HT1080 (cell line): ENCODE results near the gene ZNF783.

DNA sequence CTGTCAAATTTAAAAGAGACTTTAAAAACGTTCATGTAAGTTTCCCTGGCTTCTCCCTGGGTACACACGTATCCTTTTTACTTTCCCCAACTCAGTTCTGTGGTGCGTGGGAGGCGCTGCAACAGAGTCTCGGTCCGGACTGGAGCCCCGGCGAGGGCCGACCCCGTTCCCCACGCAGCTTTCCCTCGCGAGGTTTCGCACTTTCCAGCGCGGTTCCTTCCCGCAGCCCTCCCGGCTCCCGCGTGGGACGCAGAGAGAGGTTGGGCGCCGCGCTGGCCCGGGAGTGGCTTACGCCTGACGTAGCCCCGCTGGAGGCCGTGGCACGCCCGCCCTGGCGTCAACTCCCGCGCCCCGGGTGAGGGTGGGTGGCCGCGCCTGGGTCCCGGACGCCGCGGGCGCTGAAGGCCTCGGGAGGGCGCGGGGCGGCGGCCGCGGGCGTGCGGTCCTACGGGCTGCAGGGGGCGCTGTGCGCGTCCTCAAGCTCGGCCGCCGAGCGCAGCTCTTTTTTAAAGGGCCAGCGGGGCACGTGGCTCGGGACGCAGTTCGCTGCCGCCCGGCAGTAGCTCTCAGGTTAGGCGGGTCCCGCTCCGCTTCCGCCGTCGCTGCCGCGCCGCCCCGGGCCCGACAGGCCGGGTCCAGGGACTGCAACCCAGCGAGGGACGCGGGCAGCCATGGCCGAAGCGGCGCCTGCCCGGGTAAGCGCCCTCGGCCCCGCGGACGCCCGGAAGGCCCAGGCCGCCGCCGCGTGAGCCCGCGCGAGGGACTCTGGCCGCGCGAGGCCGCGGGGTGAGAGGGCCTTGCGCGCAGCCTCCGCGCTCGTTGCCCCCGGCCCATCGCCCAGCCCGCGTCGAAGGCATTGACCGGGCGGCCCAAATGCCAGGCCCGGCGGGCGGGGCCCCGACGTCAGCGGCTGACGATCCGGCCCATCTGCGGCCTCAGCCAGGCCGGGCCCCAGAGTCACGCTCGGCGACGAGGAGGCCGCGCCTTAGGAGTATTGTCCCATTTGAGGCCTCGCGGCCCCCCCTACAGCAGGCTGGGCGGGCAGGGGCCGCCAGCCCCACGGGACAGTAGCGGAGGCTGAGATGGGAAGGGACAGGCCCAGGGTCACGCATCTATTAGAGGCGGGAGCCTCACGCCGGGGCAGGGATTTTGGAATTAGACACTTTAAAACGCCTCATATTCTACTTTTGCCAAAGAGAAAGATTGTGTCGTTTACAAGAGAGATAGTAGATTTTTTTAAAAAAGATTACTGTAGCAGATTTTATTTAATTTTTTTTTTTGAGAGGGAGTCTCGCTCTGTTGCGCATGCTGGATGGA, at the start of gene ZNF783:
Gene ZNF783, plus strand, starts transcription at position 534 of the 1,317 bp plus-strand sequence.
RAMPAGE:
- cytosol, long total RNA, result no peak
- long total RNA, result no peak
- nucleus, long total RNA, result no peak

DNA sequence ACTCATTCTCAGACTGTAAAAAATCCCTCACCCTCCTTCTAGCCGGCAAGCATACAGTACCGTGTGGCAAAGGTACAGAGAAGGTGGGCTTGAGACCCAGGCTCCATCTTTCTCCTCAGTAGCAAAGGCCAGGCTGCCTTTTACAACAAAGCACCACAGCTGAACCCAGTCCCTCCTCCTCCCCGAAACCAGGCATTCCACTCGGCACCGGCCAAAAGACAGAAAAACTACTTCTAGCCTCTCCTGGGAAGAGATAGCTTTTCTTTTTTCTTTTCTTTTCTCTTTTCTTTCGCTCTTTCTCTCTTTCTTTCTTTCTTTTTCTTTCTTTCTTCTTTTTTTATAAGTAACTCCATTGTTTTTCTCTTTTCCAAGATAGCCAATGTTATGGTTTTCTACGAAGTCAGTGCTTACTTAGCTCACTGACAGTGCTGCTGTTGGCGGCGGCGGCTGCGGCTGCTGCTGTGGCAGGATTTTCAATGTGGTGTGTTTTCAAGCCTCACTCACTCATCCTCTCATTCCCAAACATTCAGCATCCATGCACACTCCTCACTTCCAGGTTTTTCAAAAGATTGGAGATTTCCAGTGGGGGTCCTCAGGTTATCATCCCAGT, 59.4 kb downstream of the ZNF783 start:
RAMPAGE:
- cytosol, long total RNA, result no peak
- long total RNA, result no peak
- nucleus, long total RNA, result no peak

RAMPAGE:
- cytosol, long total RNA, result no peak
- long total RNA, result no peak
- nucleus, long total RNA, result no peak
These were observed 45.7 kb downstream of the ZNF777 start for GRCh38 chr7:149414707-149416098.

DNA sequence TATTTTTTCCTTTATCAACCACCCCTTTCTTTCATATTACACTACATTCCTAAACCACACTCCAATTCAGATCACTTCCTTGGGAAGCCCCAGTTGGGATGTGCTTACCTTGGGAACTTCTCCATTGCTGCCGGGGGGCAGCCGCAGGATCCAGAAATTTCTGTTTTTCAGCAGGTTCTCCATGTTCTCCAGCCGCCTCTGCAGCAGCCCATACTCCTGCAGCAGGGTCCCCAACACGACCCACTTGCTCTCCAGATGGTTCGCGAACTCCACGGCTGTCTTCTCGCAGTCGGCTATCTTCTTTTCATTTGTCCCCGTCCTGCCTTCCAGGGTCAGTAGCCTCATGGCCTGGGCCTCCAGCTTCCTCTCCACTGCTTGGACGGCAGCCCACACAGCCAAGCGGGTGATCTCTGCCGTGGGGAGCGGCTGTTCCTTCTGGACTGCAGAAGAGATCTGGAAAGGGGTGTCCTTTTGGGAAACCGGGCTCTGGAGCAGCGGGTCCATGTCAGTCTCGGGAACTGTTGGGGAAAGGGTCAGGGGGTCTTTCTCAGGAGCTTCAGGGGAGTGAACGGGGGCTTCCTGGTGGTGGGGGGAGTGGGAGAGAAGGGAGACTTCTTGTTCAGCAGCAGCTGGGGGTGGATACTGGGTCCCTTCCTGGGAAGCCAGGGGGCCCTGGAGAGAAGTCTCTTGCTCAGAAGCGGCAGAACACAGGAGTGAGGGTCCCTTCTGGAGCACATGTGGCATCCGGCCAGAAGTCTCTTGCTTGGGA, 5.6 kb downstream of the ZNF777 start:
RAMPAGE:
- cytosol, long total RNA, result no peak
- long total RNA, result no peak
- nucleus, long total RNA, result no peak

DNA sequence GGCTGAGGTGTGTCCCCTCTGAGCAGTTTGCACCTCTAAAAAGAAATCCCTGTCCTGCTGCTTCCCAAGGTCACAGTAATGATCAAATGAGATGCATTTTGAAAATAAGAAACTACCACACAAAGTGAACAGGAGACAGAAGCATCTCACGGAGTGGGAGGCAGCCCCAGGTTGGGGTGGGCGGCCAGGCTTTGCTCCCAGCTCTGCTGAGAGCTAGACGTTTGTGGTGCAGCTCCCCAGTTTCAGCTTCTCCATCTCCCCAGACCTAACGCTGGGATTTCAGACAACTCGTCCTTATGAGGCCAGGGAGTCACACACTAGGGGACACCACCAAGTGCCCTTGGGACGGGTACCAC, 12.5 kb upstream of the ZNF777 start:
RAMPAGE:
- cytosol, long total RNA, result no peak
- long total RNA, result no peak
- nucleus, long total RNA, result no peak

RAMPAGE:
- cytosol, long total RNA, result no peak
- long total RNA, result no peak
- nucleus, long total RNA, result no peak
These were observed 104.9 kb upstream of the KRBA1 start for GRCh38 chr7:149609680-149610440.

DNA sequence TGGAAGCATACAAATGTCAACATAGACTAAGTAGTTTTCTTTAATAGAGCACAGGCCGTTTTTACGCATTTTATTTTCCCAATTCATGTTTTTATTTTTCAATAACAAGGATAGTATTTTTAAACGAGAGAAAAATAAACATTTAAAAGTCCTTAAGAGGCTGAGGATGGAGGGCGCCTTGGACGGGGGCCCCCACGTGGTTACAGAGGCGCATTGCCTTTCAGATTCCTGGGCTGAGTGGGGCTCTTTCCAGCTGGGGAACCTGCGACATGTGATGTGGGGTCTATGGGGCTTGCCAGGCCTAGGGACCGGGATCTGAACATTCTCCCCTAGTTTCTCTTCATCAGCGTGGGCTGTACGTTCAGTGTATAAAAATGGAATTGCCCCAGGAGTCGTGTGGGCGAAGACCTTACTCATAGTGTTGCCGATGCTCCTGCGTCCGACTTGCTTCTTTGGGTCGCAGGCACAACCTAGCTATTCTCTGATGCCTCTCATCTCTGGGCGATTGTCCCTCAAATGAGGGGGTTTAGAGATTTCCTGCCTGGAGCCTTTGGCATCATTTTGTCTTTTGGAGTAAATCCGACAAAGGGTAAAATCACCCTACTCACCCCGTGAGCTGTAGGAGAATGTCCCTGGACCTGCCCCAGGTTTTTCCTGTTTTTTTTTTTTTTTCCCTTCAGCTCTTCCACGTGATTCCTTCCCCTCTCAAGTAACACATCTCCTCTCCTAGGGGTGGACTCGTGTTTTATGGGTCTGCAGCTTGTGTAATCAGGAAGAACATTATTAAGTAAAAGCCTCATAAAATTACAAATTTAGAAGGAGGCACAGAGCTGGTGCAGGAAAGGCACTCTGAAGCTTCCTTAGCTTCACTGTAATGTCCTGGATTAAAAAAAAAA, 89.0 kb upstream of the KRBA1 start:
RAMPAGE:
- cytosol, long total RNA, result no peak
- long total RNA, result no peak
- nucleus, long total RNA, result no peak

GRCh38 chr7:149775985-149776970, 2.9 kb upstream of the ZNF467 start:
RAMPAGE:
- cytosol, long total RNA, result no peak
- long total RNA, result no peak
- nucleus, long total RNA, result no peak

RAMPAGE:
- cytosol, long total RNA, result no peak
- long total RNA, result no peak
- nucleus, long total RNA, result no peak
These were observed 9.6 kb downstream of the ZNF862 start for GRCh38 chr7:149847646-149848231.

GRCh38 chr7:150102501-150103297, 220.5 kb upstream of the LRRC61 start:
RAMPAGE:
- cytosol, long total RNA, result no peak
- long total RNA, result no peak
- nucleus, long total RNA, result no peak

DNA sequence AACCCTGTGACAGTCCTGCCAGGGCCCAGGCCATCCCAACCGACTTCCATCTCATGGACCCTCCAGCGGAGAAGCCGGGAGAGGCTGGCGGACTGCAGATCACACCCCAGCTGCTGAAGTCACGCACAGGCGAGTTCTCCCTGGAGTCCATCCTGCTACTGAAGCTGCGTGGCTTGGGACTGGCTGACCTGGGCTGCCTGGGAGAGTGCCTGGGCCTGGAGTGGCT, 4.7 kb downstream of the RARRES2 start:
RAMPAGE:
- cytosol, long total RNA, result no peak
- long total RNA, result no peak
- nucleus, long total RNA, result no peak

GRCh38 chr7:150383717-150384454, 4.8 kb downstream of the ZNF775 start:
RAMPAGE:
- cytosol, long total RNA, result no peak
- long total RNA, result no peak
- nucleus, long total RNA, result no peak

GRCh38 chr7:150384585-150385034, 5.5 kb downstream of the ZNF775 start:
RAMPAGE:
- cytosol, long total RNA, result no peak
- long total RNA, result no peak
- nucleus, long total RNA, result no peak

DNA sequence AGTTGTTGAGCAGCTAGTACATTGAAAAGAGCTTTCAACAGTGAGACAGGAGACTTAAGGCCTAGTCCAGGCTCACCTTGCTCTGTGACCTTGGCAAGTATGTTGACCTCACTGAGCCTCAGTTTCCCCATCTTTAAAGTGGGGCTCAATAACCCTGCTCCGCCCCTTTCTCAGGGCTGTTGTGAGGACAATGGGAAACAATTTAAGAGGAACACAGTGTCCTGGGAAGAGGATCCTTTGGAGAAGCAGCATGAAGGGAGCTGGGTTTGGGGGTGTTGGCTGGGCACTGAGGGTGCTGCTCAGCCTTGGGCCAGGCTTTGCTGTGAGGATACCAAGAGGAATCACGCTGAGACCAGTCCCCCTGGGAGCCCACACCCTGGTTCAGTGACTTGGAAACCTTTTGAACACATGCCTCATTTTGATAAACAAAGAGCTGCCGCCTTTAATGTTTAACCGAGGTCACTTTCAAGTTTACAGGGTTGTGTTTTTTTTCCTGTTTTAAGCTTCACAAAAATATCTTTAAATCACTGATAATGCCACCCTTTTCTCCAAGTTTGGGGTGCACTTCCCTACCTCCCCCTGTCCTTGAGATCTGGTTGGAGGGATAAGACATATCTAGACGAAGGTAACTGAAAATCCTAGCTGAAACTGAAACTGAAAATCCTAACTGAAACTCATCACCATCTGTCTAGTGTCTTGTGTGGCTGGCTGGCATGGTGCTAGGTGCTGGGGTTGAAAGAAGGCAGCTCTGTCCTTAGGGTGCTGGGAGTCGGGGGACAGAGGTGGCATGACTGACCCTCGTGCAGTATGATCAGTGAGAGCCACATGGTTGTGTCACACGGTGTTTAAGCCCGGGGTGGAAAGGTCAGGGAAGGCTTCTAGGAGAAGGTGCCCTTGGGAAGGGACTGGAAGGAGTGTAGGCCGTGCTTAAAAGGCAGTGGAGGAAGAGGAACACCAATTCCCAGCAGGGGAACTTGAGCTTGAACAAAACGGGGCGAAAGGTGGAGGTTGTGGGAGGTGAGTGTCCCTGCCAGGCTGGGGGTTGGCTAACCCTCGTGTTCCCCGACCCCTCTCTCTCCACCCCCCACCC, 1.3 kb downstream of the ENSG00000284691 start:
RAMPAGE:
- cytosol, long total RNA, result no peak
- long total RNA, result no peak
- nucleus, long total RNA, result no peak

GRCh38 chr7:150453262-150453758, 2.9 kb downstream of the GIMAP8 start:
RAMPAGE:
- cytosol, long total RNA, result no peak
- long total RNA, result no peak
- nucleus, long total RNA, result no peak

RAMPAGE:
- cytosol, long total RNA, result no peak
- long total RNA, result no peak
- nucleus, long total RNA, result no peak
These were observed 26.3 kb downstream of the GIMAP8 start for GRCh38 chr7:150476605-150477164.

DNA sequence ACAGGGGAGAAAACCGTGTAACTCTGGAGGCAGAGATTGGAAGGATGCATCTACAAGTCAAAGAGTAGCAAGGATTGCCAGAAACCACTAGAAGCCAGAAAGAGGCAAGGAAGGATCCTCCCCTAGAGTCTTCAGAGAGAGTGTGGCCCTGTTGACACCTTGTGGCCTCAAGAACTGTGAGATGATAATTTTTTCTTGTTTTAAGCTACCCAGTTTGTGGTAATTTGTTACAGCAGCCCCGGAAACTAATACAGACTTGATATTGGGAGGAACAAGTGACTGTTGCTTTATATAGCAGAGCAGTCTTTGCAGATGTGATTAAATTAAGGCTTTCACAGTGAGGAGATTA, 3.6 kb upstream of the GIMAP7 start:
RAMPAGE:
- cytosol, long total RNA, result no peak
- long total RNA, result no peak
- nucleus, long total RNA, result no peak

RAMPAGE:
- cytosol, long total RNA, result no peak
- long total RNA, result no peak
- nucleus, long total RNA, result no peak
These were observed 10.5 kb upstream of the GIMAP4 start for GRCh38 chr7:150556621-150557254.

RAMPAGE:
- cytosol, long total RNA, result no peak
- long total RNA, result no peak
- nucleus, long total RNA, result no peak
These were observed 5.2 kb upstream of the GIMAP5 start for GRCh38 chr7:150732000-150732389.

GRCh38 chr7:150741927-150743051, 5.1 kb downstream of the GIMAP5 start:
RAMPAGE:
- cytosol, long total RNA, result no peak
- long total RNA, result no peak
- nucleus, long total RNA, result no peak